ENCODE measurements around a stretch of chr3.

GRCh38 chr3:195079883-195081306 lies 190.6 kb downstream of the XXYLT1 start:
- RRBS = no CpG with 5 or more reads among the region's 30 CpGs
CAGE:
- cytosol, long polyA plus RNA = no peak
- long polyA plus RNA = no peak
- nucleus, long polyA plus RNA = no peak

GRCh38 chr3:195129406-195129985 lies 141.5 kb downstream of the XXYLT1 start:
- RRBS = no CpG with 5 or more reads among the region's 16 CpGs
CAGE:
- cytosol, long polyA plus RNA = no peak
- long polyA plus RNA = no peak
- nucleus, long polyA plus RNA = no peak

DNA sequence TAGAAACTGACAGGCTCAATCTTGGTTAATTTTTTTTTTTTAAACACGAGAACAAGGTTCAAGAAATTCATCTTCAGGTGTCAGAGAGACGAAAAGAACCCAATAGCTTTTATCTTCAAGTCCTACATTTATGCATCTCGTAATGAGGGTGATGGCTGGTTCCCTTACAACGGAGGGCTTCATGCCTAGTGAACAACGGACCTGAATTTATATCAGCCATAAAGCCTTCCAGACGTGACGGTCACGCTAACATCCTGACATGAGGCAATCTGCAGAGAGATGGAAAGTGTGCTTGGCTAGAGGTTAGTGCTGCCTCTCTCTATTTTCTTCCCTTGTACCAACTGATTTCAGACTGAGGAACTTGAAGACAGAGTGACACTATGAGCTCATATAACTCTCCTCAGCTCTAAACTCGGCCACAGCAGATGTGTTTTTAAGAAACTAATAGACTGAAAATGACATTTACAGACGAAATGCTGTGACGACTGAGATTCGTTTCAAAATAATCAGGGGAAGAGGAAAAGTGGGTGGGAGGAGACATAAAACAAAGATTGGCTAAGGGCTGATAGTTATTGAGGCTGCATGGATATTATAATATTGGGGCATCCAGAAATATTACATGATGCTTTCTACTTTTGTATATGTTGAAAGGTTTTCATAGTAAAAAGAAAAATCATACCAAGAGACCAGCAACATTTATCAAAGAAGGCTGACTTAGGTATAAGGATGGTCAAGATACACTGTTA lies 122.4 kb downstream of the XXYLT1 start:
- RRBS = no CpG with 5 or more reads among the region's 12 CpGs
CAGE:
- cytosol, long polyA plus RNA = no peak
- long polyA plus RNA = no peak
- nucleus, long polyA plus RNA = no peak

GRCh38 chr3:195154263-195154797 lies 116.6 kb downstream of the XXYLT1 start:
- RRBS = no CpG with 5 or more reads among the region's 12 CpGs
CAGE:
- cytosol, long polyA plus RNA = no peak
- long polyA plus RNA = no peak
- nucleus, long polyA plus RNA = no peak

DNA sequence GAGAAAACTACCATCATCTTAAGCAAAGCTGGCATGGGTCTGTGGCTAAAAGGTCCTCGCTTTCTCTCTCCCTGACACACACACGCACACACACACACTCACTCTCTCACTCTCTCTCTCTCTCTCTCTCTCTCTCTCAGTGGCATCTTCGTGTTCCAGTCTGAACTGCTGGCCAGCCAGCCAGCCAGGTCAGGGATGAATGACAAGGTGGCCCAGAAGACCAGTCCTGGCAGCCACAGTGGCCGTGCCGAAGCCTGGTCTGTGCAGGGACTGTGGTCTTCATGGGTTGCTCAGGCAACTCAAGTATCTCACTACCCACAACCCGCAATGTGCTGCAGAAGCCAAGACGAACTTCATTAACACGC lies 66.6 kb downstream of the XXYLT1 start:
- RRBS = no CpG with 5 or more reads among the region's 8 CpGs
CAGE:
- cytosol, long polyA plus RNA = no peak
- long polyA plus RNA = no peak
- nucleus, long polyA plus RNA = no peak

- RRBS = no CpG with 5 or more reads among the region's 5 CpGs
CAGE:
- cytosol, long polyA plus RNA = no peak
- long polyA plus RNA = no peak
- nucleus, long polyA plus RNA = no peak
Observed at GRCh38 chr3:195204733-195205150, 66.2 kb downstream of the XXYLT1 start.

DNA sequence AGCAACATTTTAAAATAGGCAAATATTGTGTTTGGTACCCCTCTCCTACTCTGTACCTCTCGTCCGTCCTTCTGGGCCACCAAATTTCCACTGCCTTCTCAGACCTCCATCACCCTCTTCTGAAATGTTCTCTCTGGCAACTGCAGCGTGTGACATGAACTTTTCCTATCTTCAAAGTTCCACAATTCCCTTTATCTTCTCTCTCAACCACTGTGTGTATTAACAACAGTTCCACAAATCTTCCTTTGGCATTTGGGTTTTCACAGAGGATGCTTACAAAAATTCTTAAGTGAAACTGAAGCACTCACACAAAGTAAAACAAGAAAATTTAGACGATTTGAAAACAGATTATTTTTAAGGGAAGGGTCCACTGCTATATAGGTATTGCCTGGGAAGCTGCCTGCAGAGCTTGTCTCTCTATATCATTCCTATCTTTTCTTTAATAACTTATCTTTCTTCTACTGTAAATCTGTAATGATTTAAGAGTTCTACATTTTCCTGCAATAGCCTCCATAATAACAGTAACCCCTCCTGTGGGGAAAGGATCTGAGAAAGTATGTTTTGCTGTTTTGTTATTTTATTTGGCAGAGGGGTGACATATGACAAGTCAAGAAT lies 15.6 kb upstream of the XXYLT1 start:
- RRBS = no CpG with 5 or more reads among the region's 4 CpGs
CAGE:
- cytosol, long polyA plus RNA = no peak
- long polyA plus RNA = no peak
- nucleus, long polyA plus RNA = no peak

DNA sequence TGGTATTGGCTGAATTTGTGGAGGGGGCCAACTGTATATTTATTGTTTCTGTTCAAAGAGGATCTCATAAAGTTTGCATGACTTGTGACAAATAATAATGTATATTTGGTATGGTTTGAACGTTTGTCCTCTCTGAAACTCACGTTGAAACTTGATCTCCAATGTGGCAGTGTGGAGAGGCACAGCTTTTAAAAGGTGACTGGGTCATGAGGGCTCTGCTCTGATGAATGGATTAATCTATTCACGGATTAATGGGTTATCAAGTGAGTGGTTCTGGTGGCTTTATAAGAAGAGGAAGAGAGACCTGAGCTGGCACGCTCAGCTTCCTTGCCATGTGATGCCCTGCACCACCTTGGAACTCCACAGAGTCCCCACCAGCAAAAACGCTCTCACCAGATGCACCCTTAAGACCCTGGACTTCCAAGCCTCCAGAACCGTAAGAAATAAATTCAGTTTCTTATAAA lies 2.7 kb downstream of the PPP1R2 start:
- RRBS = no CpG with 5 or more reads among the region's 6 CpGs
CAGE:
- cytosol, long polyA plus RNA = no peak
- long polyA plus RNA = no peak
- nucleus, long polyA plus RNA = no peak

DNA sequence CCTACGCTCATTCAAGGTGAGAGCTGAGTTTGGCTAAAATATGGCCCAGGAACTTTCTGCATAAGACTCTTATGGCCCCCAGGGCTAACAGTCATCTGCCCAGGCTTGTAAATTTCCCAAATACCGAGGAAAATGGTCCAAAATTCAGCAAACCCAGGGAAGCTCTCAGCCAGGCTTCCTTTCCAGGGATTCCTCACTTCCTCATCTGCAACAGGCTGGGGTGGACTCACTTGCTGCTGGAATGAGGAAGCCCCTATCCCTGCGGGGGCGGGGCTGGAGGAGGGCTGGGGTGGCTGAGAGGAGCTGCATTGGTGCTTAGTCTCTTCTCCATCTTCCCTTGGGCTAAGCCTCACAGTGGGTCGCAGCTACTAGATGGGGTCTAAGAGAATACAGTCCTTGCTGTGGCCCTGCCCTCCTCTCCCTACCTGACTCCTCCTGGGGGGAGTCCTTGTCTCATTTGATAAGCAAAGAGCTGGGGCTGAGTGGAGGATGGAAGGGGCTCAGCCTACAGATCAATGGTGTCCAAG lies 28.5 kb upstream of the APOD start:
- RRBS = no CpG with 5 or more reads among the region's 5 CpGs
CAGE:
- cytosol, long polyA plus RNA = no peak
- long polyA plus RNA = no peak
- nucleus, long polyA plus RNA = no peak

DNA sequence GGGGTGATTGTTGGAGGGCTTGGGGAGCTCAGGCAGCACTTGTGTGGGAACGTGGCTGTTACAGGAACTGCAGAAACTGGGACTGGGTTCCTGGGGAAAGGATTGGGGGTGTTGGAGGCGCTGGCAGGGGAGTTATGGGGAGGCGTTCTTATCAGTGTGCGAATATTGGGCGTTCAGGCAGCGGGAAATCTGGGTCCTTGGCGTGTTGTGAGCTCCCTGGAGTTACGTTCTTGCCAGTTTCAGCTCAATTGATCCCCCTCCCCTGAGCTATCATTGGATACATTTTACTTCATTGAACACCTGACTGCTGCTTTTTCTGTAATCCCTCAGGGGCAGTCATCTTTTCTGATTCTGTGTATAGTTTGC lies 52.9 kb upstream of the APOD start:
- RRBS = no CpG with 5 or more reads among the region's 8 CpGs
CAGE:
- cytosol, long polyA plus RNA = no peak
- long polyA plus RNA = no peak
- nucleus, long polyA plus RNA = no peak

DNA sequence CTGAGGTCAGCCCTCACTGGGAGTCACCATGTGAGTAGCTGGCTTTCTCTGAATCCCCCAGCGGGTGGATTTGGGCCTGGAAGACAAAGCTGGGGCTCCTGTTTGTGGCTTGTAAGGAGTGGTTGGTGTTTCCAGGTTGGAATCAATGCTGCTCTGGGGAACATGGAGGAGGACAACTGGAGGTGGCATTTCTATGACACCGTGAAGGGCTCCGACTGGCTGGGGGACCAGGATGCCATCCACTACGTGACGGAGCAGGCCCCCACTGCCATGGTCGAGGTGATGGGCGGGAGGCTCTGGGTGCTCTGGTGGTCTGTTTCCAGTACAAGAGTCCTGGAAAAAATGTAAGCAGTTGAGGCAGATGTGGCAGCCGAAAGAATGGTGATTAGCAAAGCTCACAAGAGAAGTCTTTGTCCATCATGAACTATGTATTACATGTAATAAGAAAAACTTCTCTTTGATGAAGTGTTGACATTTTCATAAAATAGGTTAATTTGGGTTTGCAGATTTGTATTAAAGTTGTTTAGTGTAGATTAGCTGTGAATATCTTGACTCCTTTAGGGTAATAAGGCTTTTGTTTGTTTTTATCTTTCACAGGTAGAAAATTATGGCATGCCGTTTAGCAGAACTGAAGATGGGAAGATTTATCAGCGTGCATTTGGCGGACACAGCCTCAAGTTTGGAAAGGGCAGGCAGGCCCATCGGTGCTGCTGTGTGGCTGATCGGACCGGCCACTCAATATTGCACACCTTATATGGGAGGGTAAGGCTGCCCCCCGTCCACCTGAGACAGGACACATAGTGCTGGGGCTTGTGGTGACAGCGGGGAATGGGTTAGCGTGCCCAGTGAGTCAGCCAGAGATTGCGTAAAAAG lies 57.1 kb upstream of the MUC20 start:
- RRBS = no CpG with 5 or more reads among the region's 18 CpGs
CAGE:
- cytosol, long polyA plus RNA = no peak
- long polyA plus RNA = no peak
- nucleus, long polyA plus RNA = no peak

- RRBS = no CpG with 5 or more reads among the region's 13 CpGs
CAGE:
- cytosol, long polyA plus RNA = no peak
- long polyA plus RNA = no peak
- nucleus, long polyA plus RNA = no peak
Observed at GRCh38 chr3:195682143-195682810, 38.5 kb upstream of the MUC20 start.

DNA sequence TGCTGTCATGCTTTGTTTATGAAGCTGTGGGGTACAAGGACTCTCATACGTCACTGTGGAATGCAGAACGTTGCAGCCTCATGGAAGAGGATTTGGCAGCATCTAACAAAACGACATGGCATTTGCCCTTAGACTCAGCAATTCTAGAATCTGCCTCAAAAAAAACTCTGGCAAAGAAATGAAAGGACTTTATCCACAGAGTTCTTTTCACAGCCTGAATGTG lies 31.9 kb upstream of the MUC20 start:
- RRBS = no CpG with 5 or more reads among the region's 3 CpGs
CAGE:
- cytosol, long polyA plus RNA = no peak
- long polyA plus RNA = no peak
- nucleus, long polyA plus RNA = no peak

GRCh38 chr3:195696385-195697145 lies 24.2 kb upstream of the MUC20 start:
- RRBS = over 99% methylated on average over 3 of the region's 28 CpGs
CAGE:
- cytosol, long polyA plus RNA = no peak
- long polyA plus RNA = no peak
- nucleus, long polyA plus RNA = no peak

GRCh38 chr3:195713248-195713497 lies 7.6 kb upstream of the MUC20 start:
- RRBS = no CpG with 5 or more reads among the region's 4 CpGs
CAGE:
- cytosol, long polyA plus RNA = no peak
- long polyA plus RNA = no peak
- nucleus, long polyA plus RNA = no peak

DNA sequence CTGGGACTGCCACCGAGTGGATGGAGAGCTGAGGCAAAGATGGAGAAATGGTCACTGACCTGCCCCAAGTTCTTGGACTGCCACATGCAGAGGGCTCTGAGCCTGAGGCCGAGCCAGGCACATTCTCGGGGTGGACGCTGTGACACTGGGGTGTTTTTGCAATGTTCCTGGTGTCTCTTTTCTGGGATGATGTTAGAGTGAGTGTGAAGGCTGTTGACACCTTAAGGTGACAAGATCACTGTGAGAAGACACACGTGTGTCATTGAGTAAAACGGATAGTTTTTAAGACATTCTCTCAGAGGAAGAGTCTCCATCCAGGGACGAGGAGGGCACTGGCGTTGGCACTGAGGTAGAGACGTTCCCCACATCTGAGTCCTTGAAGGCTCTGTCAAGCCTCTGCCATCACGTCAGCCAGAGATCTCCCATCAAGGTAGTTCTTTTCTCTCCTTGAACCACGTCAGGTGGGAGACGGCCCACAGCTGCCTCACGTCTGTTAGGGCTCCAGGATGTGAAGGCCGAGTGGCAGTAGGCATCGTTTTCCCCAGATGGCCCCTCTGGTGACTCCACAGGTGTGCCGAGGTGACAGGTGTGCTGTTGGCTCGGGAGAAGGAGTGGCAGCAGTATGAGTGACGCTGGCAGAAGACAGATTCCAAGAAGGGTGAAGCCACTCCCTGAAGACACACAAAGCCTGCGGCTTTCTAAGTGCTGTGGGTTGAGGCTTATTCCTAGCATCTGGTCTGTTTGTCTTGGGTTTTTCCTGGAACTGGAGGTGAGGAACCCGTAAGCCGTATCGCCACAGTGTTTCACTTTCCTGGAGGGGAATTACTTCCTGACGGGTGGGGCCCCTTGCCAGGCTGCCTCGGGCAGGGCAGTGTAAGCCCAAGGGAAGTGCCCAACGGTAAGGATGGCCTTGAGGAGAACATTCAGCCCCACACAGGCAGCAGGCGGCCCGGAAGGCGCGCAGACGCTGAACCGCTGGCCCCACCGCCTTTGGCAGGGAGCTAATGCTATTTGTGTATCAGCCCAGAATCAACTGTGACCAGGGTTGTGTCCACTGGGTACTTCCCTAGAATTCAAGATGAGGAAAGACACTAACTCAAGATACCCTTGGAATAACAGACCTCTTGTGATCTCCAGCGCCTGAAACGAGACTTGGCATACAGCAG lies 7.5 kb downstream of the MUC4 start:
- RRBS = no CpG with 5 or more reads among the region's 34 CpGs
CAGE:
- cytosol, long polyA plus RNA = no peak
- long polyA plus RNA = no peak
- nucleus, long polyA plus RNA = no peak

DNA sequence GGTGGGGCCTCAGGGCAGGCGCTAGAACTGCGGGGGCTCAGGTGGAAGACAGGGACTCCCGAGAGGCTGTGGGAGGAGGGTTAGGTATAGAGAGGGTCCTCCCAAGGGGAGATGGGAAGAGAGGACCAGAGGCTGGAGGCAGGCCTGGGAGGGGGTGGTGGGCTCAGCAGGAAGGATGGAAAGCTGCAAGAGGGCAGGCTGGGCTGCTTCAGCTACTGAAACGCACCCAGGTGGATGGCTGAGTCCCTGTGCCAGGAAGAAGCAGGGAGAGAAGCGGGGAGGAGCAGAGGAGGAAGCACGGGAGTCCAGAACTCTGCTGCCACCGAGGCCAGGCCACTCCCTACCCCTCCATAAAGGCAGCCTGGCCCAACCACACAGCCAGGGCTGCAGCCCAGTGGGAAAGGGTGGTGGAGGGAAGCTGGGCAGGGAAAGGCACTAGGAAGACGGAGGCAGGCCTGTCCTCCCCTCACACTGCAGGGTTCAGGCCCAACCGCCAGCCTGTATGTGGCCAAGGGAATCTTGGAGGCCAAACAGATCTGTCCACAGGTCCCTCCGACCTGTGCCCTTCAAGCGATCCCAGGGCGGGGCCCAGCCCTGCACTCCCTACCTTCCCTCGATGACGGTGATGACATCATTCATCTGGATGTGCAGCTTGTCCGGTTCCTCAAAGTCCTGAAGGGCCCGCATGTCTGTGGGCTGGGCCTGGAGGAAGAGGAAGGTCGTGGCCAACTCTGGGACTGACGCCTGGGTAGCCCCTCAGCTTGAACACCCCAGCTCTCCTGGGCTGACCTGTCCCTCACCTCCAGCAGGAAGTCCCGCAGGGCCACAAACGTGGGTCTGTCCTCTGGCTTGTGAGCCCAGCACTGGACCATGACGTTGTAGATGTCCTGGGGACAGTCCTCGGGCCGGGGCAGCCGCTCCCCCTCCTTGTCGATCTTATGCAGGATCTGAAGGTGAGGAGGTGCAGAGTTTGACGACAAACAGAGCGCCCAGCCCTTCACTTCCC lies 30.4 kb downstream of the TNK2 start:
- RRBS = no CpG with 5 or more reads among the region's 27 CpGs
CAGE:
- cytosol, long polyA plus RNA = no peak
- long polyA plus RNA = no peak
- nucleus, long polyA plus RNA = no peak

- RRBS = 1% methylated on average over 36 of the region's 53 CpGs
CAGE:
- cytosol, long polyA plus RNA = no peak
- long polyA plus RNA = no peak
- nucleus, long polyA plus RNA = no peak
Observed at GRCh38 chr3:195895782-195896361, 12.5 kb downstream of the TNK2 start.

DNA sequence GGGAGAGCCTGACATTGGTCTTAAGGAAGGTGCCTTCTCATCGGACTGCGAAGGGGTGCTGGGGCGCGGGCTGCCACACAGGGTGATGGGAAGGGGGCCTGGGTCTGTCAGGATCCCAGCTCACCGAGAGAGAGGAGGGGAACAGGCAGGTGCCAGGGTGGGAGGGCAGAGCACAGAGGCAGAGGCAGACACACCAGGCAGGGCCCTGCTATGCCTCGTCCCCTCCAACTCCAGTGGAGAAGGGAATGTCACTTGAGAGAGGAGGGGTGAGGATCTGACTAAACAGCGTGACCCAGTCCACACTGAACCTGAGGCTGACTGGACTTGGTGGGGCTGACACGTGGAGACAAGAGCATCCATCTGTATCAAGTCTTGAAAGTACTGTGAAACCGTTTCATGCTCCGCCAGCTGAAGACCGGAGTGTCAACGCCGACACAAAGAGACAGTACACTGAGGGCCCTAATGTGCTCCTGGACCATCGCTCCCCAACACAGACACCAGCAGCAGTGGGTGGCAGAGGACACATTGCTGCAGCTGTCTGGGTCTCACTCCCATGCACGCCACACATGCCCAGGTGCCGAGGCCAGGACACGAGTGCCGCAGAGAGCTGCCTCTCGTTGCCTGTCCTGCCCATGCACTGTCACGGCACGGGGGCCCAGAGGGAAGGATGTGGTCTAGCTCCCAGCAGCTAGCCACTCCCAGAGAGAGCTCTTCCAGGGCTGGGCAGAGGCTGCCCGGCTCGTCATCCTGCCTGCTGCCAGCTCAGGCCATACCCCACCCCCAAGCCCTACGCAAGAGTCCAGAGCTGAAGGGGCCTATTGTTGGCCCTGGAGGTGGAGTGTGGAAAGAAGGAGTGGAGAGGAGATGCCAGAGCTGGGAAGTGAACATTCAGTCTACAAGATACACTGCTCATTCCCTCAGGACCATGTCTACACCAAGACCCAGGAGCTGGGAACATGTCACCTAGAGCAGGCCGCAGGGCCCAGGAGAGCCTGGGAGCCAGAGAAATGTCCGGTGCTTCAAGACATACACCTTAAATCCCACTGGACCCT lies 7.9 kb downstream of the TNK2 start:
- RRBS = 95% methylated on average over 1 of the region's 26 CpGs
CAGE:
- cytosol, long polyA plus RNA = no peak
- long polyA plus RNA = no peak
- nucleus, long polyA plus RNA = no peak

DNA sequence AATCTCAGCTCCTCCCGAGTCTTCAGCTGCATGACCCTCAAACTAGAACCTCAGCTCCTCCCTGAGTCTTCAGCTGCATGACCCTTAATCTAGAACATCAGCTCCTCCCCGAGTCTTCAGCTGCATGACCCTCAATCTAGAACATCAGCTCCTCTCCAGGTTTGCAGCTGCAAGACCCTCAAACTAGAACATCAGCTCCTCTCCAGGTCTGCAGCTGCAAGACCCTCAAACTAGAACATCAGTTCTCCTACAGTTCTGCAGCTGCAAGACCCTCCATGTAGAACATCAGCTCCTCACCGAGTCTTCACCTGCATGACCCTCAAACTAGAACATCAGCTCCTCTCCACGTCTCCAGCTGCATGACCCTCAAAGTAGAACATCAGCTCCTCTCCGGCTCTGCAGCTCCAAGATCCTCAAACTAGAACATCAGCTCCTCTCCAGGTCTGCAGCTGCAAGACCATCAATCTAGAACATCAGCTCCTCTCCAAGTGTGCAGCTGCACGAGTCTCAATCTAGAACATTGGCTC lies 34.4 kb upstream of the TNK2 start:
- RRBS = no CpG with 5 or more reads among the region's 6 CpGs
CAGE:
- cytosol, long polyA plus RNA = no peak
- long polyA plus RNA = no peak
- nucleus, long polyA plus RNA = no peak